Breast epithelium (tissue), 2 donors: ENCODE results near the genes TERB2, SLC12A1, CEP152 and DTWD1.

DNA sequence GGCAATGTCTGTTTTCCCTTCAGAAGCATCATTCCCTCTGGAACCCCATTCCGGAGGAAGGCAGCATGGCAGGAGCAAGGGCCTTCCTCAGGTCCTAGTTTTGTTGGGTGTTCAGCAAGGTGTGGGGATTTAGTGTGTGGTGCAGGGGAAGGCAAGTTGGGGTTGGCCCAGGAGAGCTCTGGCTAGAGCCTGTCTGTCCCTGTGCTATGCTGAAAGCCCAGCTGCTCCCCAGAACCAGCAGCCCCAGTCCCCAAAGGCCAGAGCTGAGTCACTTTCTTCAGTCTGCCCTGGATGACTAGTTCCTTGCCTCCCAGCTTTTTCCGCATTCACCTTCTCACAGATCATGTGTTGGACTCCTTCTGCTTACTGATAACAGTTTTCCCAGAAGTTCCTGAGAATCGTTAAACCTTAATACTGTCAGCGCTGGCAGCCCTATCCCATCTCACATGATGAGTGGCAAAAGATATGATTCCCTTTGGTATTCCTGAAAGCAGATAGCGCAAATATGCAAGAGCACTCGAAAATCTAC is 84.1 kb downstream of the TRIM69 start:
- PRO-cap, result no peak
- RAMPAGE, long total RNA, 2 experiments, result no peak in any of the 2 experiments

DNA sequence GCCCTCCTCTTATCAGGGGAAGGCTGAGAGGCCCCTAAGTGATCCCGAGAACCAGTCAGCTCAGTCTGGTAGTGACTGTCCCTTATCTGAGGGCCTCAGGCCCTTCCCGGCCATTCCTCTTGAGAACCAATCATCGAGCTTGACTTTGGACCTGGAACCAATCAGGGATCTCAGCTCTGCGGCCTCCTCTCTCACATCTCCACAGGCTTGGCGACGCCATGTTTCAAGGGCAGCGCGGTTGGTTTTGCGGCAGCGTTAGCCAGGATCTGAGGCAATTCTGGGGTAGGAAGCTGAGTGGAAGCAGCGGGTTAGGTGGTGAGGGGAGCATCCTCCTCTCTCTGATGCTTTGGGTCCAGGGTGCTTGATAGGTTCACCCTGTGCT is at the start of gene TERB2:
Gene TERB2, plus strand, starts transcription at position 187 of the 382 bp plus-strand sequence.
- PRO-cap, result no peak
- RAMPAGE, long total RNA, 2 experiments, result no peak in any of the 2 experiments

- PRO-cap, result no peak
- RAMPAGE, long total RNA, 2 experiments, result no peak in any of the 2 experiments
These were observed 1.6 kb downstream of the SORD start for GRCh38 chr15:45024479-45025057.

GRCh38 chr15:45126207-45126714 is 3.4 kb downstream of the DUOXA1 start:
- PRO-cap, result no peak
- RAMPAGE, long total RNA, 2 experiments, result no peak in any of the 2 experiments

- PRO-cap, result no peak
- RAMPAGE, long total RNA, 2 experiments, result no peak in any of the 2 experiments
These were observed 25.5 kb downstream of the DUOX1 start for GRCh38 chr15:45154977-45156045.

- PRO-cap, result no peak
- RAMPAGE, long total RNA, 2 experiments, result no peak in any of the 2 experiments
These were observed 32.2 kb downstream of the GATM start for GRCh38 chr15:45346021-45346658.

- PRO-cap, result no peak
- RAMPAGE, long total RNA, 2 experiments, result no peak in any of the 2 experiments
These were observed 1.1 kb downstream of the C15orf48 start for GRCh38 chr15:45431517-45431911.

DNA sequence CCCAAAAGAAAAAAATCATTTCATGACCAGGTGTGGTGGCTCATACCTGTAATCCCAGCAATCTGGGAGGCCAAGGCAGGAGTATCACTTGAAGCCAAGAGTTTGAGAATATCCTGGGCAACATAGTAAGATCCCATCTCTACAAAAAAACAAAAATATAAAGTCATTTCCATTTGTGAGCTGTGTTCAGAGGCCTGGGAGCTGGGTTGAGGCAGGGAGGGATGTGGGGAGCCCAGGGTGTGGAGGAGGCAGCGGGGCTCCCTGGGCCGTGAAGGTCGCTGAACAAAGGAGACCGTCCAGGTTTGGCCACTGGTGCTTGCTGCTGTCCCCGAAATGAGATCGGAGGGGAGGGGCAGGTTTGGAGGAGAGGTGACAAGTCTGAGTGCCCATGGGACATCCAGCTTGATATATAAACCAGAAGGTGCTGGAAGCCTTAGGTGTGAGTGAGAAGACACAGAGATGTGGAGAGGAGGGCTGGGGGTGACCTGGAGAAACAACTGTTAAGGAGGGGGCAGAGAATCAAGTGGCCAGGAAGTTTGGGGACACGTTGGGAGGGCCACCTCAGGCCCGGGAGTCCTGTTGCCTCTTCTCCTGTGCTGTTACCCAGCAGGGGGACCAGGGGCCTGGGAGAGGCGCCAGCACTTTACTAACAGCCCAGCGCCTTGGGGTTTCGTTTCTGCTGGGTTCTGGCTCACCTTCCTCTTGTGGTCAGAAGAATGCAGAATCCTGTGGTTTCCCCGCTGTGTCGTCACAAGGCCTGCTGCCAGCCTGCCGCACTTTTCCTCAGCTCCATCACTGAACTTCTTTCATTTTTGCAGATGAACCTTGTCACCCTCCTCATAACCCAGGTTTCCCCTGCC is 24.1 kb downstream of the C15orf48 start:
- PRO-cap, result no peak
- RAMPAGE, long total RNA, 2 experiments, result no peak in any of the 2 experiments

DNA sequence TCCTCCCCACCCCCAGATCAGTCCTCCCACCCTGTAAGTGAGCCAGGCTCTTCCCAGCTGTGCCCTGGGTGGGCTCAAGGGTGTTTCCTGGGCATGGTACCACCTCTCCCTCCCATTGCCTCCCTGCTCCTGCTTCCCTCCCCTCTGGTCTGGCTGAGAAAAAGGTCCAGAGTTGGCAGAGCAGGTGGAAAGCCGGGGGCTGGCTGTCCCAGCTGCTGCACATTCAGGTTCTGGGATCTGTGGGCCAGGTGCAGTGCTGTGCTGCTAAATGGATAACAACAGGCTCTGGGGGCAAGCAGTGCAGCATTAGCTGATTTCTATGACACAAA is 24.7 kb downstream of the C15orf48 start:
- PRO-cap, result no peak
- RAMPAGE, long total RNA, 2 experiments, result no peak in any of the 2 experiments

DNA sequence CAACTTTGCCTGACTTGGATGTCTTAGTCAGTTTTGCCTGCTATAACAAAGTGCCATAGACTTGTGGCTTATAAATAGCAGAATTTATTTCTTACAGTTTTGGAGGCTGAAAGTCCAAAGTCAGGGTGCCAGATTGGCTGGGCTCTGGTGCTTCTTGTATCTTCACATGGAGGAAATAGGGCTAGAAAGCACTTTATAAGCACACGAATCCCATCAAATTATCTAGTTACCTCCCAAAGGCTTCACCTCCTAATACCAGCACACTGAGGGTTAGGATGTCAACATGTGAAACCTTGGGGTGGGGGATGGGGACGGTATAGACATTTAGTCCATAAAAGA is 116.8 kb downstream of the SQOR start:
- PRO-cap, result no peak
- RAMPAGE, long total RNA, 2 experiments, result no peak in any of the 2 experiments

DNA sequence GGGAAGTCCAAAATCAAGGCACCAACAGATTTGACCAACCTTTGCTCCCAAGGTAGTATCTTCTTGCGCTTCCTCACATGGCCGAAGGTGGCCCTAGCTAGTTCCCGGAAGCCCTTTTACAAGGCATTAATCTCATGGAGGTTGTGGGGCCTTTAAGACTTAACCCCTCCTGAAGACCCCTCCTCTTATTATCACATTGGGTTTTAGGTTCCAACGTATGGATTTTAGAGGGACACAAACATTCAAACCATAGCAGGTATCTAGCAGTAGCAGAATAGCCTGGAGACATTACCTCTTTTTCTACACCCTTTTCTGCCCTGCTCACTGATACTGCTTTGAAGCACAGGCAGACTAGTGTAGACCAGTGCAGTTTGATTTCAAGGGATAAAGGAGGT is 21.9 kb upstream of the SLC24A5 start:
- PRO-cap, result no peak
- RAMPAGE, long total RNA, 2 experiments, result no peak in any of the 2 experiments

DNA sequence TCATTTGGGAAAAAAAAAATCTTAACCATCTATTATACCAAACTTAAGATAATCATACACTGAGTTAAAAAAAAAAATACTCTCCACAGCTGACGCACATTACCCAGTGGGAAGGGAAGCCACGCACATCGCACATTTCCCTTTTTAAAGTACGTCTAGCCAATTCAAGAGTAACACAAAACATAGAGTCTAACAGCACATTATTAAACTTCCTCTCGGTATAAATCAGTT is 851 bp downstream of the MYEF2 start:
- PRO-cap, result no peak
- RAMPAGE, long total RNA, 2 experiments, result no peak in any of the 2 experiments

- PRO-cap, result no peak
- RAMPAGE, long total RNA, 2 experiments, result no peak in any of the 2 experiments
These were observed 567 bp upstream of the CTXN2 start for GRCh38 chr15:48190823-48191373.

DNA sequence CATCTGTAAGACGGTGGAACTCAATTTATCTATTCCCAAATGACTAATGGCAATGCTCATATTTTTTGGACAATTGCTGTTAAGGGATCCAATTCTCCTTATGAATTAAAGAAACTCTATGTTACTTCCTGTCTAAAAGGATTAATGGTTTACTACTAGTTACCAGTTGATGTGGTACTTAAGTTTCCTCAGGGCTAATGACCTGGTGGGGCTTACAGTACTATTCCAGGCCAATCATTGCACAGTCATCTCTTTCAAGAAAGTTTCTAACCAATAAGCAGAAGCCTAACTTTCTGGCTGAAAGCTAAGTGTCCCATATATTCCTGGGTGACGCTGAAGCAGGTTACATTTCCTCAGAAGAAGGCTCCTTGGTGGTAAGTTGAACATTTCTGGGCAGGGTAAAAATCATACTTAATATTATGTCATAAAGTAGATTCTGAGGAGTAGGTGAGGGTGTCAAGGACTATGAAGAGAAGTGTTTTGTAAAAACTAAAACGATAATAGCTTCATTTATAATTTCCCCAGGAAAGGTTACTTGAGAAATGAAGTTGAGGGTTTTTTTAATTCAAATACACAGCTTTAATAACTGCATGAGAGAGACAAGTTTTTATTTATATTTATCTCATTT is at the start of gene SLC12A1:
Gene SLC12A1, plus strand, starts transcription at position 346 of the 628 bp plus-strand sequence.
- PRO-cap, result no peak
- RAMPAGE, long total RNA, 2 experiments, result no peak in any of the 2 experiments

DNA sequence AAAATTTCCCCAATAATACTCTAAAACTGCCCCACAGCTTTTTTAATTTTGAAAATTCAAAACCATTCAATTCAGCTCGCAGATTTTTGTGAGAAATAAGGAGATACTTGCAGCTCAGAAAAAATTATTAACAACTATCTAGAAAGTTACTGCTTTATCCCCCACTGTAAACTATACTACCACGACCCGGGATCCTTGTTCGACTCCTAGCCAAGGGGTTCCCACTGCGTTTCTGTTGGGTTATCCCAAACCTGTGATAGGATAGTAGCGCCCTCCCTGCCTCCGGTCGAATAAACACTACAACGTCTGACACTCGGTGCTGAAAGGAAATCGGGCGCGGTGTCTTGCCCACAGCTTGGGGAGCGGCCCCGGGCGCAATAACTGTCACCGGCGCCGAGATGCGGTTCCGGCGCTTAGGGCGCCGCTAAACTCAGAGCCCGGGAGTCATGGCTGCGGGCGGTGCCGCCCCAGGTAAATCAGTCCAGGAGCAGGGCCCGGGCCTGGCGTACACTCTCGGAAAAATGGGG is 445 bp upstream of the DUT start:
- PRO-cap, result bidirectional peak, plus-strand start at position 384 of the sequence, minus-strand start at position 292 of the sequence
- RAMPAGE, long total RNA, 2 experiments, result no peak in any of the 2 experiments

- PRO-cap, result bidirectional peak, plus-strand start at chr15:48645415, minus-strand start at chr15:48645312
- RAMPAGE, long total RNA, 2 experiments, result no peak in any of the 2 experiments
These were observed 313 bp downstream of the FBN1 start for GRCh38 chr15:48645205-48645586.

DNA sequence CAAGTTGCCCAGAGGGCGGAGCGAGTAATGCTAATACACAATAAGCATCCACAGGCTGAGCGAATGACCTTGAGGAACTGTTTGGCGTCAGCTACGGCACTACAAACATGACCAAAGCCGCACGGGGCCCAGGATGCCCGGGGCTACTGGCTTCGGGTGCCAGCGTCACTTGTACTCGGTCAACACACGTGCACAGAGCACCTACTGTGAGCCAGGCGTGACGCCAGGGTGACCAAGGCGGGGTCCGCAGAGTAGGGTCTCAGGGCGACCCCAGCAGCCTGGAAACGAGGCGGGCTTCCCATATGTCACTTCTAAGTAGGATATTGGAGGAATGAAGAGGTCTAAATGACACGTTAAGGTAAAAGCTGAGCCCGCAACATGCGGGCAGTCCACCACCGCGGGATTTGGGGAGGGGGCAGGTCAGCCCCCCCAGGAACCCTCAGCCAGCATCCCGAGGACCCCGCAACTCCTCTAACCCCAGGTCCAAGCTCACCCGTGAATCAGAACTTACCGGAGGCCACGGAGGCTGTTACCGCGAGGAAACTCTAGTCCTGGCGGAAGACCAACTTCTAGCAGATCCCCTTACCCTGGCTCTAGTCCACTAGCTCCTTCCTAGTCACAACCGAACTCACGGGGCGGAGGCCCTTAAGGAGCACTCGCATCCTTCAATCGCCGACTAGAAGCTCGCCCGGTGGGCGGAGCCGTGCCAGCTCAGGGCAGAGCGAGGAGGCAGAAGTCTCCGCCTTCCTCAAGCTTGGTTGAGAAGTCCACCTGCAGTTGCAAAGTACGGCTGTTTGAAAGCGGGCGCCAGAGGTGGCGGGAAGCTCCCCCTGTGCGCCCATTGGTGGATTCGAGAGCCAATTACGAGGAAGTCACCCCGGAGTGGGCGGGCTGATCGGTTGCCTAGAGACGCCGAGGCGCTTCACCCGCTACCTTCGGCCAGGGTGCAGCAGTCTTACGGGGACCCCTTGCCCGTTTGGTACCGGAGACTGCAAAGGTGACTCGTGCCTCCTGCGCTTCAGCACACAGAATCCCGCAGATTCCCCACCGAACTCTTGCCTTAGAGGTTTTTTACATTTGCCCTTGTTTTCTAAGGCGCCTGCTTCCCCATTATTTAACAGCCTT is at the start of gene CEP152:
Gene CEP152, minus strand, starts transcription at position 620 of the 1,125 bp plus-strand sequence.
- PRO-cap, result no peak
- RAMPAGE, long total RNA, 2 experiments, result no peak in any of the 2 experiments

DNA sequence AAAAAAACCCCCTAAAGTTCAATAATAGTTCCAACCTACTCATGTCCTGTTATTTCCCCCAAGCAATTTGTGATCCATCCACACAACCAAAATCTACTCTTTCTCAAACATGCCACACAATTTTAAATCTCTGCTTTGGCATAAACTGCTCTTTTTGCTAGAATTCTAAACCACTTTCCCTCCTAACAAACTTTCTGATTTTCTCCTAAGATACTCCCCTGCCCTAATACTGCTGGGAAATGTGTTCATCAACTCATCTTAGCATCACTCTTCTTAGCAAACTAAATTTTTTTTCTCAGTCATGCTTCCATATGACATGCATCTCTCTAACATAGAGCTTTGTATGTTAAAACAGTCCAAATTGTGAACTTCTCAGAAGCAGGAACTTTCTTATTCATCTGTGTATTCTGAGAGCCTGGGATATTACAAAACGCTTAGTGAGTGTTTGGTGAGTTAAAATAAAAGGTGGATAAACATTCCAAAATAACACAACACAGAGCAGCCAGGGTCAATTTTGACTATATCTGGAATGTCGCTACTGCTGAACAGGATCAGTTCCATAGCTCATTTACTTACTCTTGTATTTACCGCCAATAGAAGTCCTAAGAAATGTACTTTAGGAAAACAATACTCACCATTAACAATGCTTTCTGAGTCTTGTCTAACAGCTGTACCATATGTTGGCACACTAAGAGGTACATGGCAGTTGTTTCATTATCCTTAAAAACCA is 6.1 kb downstream of the COPS2 start:
- PRO-cap, result no peak
- RAMPAGE, long total RNA, 2 experiments, result no peak in any of the 2 experiments

GRCh38 chr15:49620557-49621635 is at the start of gene DTWD1:
Gene DTWD1, plus strand, starts transcription at chr15:49621048.
- PRO-cap, result bidirectional peak, plus-strand start at chr15:49621048, minus-strand start at chr15:49620844
- RAMPAGE, long total RNA, 2 experiments, result start-site peak on the plus strand in 2 of 2 experiments, at chr15:49621040-49621086 at its widest, 254 to 571 reads per replicate

DNA sequence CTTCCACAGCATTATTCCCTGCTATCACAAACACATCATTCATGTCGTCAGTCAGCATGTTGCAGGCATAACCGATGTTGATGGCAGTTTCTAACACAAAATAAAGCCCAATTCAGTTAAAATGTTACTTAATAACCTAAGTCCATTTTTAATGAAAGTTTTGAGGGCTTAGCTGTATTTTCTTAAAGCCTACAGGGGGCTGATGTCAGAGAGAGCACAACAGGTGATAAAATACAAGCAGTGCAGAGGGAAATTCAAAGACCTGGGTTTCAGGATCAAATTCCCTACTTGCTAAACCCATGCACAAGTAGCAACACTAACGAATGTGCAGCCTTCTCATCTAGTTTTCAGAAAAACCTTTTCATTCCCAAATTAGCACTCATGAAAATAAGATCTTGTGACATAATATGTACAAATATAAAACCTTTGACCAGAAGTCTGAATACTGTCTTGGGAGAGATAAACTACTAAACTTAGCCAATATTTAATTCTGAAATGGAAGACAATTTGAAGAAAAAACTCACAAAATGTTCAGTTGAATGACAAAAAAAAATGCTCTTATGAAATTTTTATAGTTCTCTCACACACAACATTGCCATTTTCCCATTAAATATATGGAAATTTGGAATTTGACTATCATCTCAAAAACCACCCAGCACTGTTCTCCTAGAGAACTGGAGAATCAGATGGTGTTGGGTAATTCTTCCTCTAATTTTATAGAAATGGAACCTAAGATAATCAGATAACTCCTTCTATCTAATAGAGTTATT is 201.9 kb downstream of the ATP8B4 start:
- PRO-cap, result no peak
- RAMPAGE, long total RNA, 2 experiments, result no peak in any of the 2 experiments